Measurements from ENCODE around the genes ZNF800, CCDC136 and KCP.

- PRO-cap = no peak
- RAMPAGE, long total RNA = no peak
Observed at GRCh38 chr7:127374577-127375072, 17.9 kb downstream of the ZNF800 start.

GRCh38 chr7:127380023-127380573 lies 12.4 kb downstream of the ZNF800 start:
- PRO-cap = no peak
- RAMPAGE, long total RNA = no peak

DNA sequence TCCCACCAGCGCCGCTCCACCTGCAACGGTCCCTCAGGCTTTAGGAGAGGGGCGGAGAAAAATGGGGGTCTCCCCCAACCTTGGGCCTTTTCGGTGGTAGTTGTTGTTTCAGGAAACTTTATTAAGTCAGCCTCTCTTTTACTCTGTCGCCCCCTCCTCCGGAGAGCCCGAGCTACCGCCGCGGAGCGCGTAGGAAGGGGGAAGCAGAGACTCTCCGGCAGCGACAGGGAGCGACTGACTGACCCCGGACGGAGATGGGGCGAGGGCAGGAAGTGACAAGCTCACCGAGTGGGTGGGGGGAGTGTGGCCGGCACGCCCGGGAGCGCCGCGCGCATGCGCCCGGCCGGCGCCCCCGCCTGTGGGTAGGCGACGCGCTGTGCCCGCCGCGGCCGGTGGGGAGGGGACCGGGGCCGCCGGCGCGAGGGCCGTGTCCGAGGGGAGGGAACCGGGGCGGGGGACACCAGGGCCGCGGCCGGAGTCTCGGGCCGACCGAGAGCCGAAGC lies at the start of gene ZNF800:
Gene ZNF800 (minus strand): TSS at position 240 of the 503 bp plus-strand sequence.
- PRO-cap = bidirectional peak, plus-strand start at position 365 of the sequence, minus-strand start at position 236 of the sequence
- RAMPAGE, long total RNA = no peak

- PRO-cap = no peak
- RAMPAGE, long total RNA = no peak
Observed at GRCh38 chr7:127413713-127414571, 21.4 kb upstream of the ZNF800 start.

DNA sequence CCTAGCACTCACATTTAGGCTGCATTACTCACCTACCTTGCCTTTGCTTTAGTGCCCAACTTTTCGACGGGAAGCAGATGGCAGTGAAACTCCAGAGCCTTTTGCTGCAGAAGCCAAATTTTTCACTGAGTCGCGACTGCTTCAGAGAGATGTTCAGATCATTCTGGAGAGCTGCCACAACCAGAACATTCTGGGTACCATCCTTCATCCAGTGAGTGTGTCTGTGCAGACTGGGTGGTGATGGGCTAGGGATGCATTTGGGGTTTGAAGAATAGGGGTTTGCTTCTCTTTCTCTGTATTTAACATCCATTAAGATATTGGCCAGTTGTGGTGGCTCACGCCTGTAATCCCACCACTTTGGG lies 51.1 kb downstream of the SND1 start:
- PRO-cap = no peak
- RAMPAGE, long total RNA = no peak

DNA sequence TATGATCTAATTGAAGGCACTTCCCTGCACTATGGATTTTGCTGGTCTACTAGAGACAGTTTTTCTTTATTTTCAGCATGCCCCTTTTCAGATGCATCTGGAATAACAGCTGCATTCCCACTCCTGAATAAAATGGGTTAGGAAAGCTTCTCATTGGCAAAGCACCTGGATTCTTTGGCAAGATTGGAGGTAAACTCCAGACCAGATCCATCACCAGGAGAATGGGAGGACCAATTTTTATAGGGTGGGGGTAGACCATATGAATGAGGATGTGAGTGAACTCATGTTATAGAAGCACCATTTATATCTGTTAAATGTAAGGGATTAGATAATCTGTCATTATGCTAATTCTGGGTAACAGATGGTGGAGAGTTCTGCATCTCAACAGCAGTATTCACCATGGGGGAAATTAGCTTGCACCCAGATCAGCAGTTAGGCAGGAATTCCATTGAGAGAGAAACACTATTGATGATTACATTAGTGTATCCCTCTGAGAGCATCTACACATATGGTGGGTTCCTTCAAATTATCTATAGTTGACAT lies 166.5 kb downstream of the LRRC4 start:
- PRO-cap = no peak
- RAMPAGE, long total RNA = no peak

GRCh38 chr7:127972754-127973488 lies 58.3 kb downstream of the LRRC4 start:
- PRO-cap = no peak
- RAMPAGE, long total RNA = no peak

- PRO-cap = no peak
- RAMPAGE, long total RNA = no peak
Observed at GRCh38 chr7:127995052-127995806, 36.0 kb downstream of the LRRC4 start.

- PRO-cap = no peak
- RAMPAGE, long total RNA = no peak
Observed at GRCh38 chr7:128339121-128339499, 4.6 kb downstream of the RBM28 start.

DNA sequence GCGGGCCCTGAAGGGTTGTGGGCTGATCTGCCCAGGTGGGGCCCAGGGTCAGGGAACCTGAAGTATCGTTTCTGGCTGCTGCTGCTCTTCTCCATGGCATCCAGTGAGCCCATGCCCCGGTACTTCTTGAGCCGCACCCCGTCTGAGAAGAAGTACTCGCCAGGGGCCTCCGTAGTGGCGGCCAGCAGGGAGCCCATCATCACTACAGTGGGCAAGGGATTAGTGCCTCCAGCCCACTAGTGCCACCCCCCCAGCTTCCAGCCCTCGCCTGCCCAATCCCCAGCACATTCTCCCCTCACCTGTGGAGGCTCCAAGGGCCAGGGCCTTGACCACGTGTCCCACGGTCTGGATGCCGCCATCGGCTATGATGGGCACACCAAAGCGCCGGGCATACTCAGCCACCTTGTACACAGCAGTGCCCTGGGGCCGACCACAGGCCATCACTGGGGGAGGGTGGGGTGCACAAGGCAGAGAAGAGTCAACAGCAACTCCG lies 14.9 kb downstream of the IMPDH1 start:
- PRO-cap = no peak
- RAMPAGE, long total RNA = no peak

- PRO-cap = bidirectional peak, plus-strand start at chr7:128532389, minus-strand start at chr7:128532083; unidirectional peak, minus-strand start at chr7:128532415
- RAMPAGE, long total RNA = no peak
Observed at GRCh38 chr7:128532173-128532555, 55.6 kb downstream of the METTL2B start.

DNA sequence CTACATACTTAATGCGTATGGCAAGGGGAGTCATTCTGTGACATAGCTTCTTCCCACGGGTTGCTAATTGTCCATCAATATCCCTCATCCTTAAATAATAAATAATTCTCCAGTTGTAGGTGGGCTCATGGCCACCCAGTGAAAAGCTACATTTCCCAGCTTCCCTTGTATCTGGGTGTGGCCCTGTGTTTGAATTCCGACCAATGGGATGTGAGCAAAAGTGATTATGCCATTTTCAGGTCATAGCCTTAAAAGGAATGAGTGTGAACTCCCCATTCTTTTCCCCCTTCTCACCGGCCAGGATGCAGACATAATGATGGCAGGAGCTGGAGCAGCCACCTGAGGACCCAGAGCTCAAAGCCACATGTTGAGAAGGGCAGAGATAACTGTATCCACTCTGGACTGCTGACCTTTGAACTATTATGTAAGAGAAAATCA lies 6.4 kb upstream of the GARIN1B start:
- PRO-cap = no peak
- RAMPAGE, long total RNA = no peak

- PRO-cap = no peak
- RAMPAGE, long total RNA = no peak
Observed at GRCh38 chr7:128769759-128770777, 5.5 kb downstream of the OPN1SW start.

DNA sequence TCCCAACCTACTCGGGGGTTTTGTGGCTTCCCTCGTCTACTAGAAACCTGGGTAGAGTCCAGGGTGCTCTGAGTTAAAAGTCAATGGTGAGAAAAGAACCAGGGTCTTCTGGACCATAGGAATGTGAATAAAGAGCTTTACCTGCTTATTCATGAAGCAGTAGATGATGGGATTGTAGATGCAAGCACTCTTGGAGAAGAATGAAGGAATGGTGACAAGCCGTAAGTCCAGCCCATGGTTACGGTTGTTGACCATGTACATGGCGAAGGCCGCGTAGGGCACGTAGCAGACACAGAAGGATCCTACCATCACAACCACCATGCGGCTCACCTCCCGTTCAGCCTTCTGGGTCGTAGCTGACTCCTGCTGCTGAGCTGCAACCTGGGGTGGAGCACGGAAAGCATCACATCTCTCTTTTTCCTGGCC lies 2.1 kb downstream of the OPN1SW start:
- PRO-cap = no peak
- RAMPAGE, long total RNA = no peak

DNA sequence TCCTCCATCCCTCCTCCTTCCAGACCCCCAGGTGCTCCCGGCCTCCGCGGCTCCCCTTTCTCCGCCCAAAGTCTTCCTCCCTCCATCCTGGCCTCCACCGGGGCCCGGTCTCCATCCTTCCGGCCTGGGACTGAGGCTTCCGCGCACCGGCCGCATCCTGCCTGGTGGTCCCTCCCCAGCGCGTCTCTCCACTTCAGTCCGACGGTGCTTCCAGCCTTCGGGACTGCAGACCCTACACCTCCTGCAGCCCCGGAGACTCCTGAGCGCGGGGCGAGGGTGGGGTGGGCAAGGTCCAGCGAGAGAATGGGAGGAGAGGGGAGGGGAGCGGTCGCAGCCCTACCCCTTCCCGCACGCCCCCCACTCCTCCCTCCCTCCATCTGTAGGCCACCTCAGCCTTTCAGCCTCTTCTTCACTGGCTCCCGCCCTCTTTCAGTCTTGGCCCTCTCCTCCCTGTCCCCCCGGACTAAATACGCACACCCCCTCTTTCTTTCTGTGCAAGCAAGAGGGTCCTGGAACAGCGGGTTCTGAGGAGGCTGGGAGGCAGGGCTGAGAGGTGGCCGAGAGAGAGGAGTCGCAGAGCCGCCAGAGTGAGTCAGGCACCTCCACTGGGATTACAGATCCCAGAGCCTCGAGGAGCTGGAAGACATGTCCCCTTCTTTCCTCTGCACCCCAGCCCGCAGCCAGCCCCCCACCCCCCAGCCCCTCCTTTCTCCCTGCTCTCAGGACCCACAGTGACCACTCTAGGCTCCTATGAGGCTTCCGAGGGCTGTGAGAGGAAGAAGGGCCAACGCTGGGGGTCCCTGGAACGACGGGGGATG lies at the start of gene CCDC136:
Gene CCDC136 (plus strand): TSS at position 372 of the 818 bp plus-strand sequence.
- PRO-cap = bidirectional peak, plus-strand start at position 191 of the sequence, minus-strand start at position 106 of the sequence
- RAMPAGE, long total RNA = no peak

DNA sequence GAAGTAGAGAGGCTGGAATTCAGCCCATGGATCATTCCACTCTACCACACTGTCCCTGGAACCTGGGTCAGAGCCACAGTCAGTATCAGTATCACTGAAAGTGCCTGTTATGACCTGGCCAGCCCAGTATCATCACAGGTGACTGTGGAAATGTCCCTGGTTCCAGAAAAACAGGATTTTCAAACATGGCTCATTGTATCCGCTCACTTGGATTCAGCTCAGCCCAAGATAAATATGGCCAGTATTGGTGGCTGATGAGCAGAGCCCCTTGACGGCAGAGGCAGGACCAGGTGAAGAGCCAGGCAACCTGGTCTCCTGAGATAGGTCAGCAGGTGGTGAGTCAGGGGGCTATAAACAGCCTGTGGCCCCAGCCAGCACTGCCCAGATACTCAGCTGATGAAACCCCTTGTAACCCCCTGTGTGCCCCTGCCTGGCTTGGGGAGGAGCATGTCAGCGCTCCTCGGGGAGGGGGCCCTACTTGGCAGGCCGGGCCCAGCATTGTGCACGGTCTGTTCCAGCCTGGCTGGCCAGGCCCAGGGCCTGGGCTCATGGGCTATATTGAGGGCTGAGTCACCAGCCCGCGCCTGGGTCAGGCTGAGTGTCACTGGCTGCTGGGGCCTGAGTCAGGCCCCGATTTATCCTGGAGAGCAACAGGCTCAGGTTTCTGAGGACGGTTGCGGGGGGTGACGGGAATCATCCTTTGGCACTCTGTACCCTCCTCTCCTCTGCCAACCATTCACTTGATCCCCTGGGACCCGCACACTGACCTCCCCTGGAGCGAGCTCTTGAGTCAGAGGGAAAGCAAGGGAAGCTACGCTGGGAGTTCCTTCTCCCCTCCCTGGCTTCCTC lies 2.9 kb upstream of the FLNC start:
- PRO-cap = no peak
- RAMPAGE, long total RNA = no peak

DNA sequence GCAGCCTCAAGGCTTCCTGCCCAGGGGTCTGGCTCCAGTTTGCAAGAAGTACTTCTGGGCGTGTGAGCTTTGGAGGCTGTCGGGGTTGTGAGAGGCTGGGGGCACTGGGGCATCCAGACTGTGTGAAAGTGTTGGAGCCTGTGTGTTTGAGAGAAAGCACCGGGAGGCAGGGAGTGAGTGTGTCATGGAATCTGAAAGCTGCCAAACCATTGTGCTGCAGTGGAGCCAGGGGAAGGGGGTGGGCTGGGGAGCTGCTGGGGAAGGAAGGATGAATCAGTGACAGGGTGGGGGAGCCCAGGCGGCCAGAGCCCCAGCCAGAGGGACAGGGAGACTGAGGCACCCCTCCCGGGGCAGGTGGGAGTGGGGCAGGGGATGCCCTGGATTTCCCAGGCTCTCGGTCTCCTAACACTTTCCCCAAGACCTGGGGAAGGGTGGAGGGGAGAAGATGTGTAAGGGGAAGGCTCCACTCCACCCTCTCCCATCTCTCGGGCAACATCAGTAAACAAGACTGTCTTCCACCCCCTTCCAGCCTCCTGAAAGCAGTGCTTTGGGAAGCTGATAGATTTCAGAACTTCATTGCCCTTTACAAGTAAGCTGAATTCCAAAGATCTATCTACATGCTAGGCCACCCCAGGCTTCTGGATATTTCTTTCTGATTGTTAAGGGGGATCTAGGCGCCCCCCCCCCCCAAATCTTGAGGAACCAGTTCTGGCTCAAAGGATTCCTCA lies 3.6 kb downstream of the FLNC start:
- PRO-cap = no peak
- RAMPAGE, long total RNA = no peak

- PRO-cap = no peak
- RAMPAGE, long total RNA = no peak
Observed at GRCh38 chr7:128891072-128891582, 19.4 kb downstream of the KCP start.

DNA sequence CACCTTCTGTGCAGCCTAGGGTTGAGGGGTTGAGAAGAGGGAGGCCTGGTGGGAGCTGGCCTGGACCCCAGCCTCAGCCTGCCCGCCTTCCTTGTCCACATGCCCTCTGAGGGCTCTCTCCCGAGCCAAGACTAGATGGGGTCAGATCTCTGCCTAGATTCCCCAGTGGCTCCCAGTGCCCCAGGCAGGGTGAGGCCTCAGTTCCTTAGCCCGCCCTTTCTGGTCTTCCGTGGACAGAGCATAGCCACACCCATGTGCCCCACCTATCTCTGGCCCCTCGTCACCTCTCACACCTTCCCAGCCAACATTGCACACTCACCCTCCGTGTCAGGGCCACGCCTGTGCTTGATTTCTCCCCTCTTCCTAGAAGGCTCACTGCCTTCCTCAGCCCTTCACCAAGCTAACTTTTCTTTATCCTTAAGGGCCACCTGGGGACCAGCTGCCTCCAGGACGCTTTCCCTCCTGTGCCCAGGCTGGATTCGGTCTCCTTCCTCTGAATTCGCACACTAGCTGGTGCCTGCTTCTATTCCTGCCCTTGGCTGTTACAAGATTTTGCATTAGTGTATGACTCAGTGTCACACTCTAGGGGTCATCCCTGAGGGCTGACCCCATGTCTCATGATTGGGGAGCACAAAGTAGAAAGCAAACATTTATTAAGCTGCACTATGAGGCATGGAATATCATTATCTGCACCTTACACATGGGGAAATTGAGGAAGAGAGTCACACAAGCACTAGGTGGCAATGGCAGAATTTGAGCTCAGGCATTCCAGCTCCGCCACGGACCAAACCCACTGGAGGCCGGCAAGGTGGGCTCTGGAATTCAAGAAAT lies 7.4 kb downstream of the KCP start:
- PRO-cap = no peak
- RAMPAGE, long total RNA = no peak

- PRO-cap = no peak
- RAMPAGE, long total RNA = no peak
Observed at GRCh38 chr7:128910571-128910918, at the start of gene KCP. TSS of gene KCP (minus strand) at chr7:128910709.